Measurements from ENCODE around the gene AACS.

GRCh38 chr12:124557964-124558163 lies 9.5 kb downstream of the NCOR2 start:
- PRO-cap, result no peak

DNA sequence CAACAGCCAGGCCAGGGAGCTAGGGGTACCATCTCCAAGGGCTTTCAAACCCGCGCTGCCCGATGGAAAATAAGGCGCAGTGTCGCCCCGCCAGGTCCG lies 715 bp downstream of the NCOR2 start:
- PRO-cap, result unidirectional peak, plus-strand start at position 73 of the sequence

DNA sequence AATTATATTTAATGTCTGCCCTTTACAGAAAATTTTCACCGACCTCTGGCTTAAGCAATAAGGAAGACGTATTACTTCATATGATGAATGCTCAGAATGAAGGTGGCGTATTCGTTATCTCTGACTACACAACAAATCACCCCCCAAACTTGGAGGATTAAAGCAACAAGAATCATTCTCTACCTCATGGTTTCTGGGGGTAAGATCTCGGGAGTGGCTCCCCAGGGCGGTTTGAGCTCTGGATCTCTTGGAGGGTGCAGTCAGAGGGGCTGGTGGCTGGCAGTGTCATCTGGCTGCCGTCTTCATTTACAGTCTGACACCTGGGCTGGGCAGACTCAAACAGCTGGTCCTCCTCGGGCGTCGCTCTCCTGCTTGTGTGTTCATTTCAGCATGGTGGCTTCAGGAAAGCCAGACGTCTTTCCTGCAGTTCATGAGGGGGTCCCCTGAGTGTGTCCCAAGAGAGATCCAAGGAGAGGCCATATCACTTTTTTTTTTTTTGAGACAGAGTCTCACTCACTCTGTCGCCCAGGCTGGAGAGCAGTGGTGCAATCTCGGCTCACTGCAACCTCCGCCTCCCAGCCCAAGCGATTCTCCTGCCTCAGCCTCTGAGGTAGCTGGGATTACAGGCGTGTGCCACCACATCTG lies 66.5 kb upstream of the NCOR2 start:
- PRO-cap, result no peak

DNA sequence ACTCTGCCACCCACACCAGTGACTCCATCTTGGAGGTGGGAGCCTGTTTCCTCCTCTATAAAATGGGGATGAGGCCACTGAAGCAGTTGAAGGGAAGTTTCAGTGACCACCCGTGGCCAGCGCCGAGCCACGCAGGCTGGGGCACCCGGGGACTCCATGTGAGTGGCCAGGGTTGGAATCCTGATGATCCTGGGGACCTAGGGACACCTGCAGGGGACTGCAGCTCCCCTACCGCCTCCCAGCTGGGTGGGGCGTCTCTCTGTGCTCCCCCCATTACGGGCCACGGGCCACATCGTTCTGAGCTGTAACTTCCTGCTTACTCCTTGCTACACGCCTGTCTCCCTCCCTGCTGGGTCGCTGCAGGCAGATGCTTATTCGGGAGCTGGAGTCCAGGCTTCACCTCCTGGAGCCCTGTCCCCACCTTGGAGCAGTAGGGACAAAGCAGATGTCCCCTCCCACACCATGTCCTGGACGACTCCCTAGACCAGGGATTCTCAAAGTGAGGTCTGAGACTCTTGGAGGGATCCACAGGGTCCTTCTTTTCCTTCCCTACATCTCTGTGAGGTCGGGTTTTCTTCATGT lies 85.8 kb upstream of the NCOR2 start:
- PRO-cap, result no peak

GRCh38 chr12:124699854-124700347 lies 132.5 kb upstream of the NCOR2 start:
- PRO-cap, result no peak

GRCh38 chr12:124716791-124717440 lies 146.7 kb downstream of the SCARB1 start:
- PRO-cap, result no peak

- PRO-cap, result no peak
These were observed 116.4 kb downstream of the SCARB1 start for GRCh38 chr12:124747075-124747778.

- PRO-cap, result no peak
These were observed 59.5 kb downstream of the SCARB1 start for GRCh38 chr12:124803959-124804831.

DNA sequence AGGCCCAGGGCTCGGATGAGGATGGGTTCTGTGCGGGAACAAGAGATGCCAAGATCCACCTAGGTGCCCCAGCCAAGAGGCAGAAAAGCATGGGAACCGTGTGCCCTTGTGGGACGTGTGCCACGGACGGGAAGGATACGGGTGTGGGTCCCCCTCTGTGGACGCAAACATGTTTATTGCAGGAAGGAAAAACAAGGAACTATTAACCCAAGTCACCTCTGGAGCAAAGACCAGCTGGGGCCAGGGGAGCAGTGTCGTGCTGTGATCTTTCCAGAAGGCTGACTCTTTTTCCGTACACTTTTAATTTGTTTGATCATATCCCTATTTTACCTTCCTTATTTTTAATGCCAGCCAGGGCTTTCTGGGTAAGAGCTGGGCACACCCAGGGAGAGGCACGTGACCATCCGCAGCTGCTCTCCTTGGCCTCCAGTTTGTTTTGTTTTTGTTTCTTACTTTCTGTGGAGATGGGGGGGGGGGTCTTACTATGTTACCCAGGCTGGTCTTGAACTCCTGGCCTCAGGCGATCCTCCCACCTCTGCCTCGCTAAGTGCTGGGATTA lies 20.8 kb downstream of the SCARB1 start:
- PRO-cap, result no peak

DNA sequence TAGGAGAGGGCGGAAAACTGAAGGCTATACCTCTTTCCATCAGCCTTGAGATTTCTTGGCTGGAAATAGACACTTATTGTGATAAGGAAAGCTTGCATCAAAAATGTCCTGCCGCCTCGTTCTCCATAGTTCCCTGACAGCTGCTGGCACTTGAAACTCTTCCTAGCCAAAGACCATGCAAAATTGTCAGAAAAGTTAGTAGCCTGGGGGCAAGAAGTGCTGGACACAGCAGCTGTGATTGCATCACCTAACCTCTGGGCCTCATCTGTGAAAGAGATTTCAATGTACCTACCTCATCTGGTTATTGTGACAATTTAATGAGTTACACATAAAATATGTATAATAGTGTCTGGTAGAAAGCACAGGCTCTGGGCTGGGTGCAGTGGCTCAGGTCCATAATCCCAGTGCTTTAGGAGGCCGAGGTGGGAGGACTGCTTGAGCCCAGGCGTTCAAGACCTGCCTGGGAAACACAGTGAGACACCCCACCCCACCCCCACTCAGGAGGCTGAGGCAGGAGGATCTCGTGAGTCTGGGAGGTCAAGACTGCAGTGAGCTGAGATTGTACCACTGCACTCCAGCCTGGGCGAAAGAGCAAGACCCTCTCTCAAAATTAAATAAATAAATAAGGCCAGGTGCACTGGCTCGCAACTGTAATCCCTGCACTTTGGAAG lies 9.8 kb upstream of the UBC start:
- PRO-cap, result no peak

- PRO-cap, result unidirectional peak, plus-strand start at chr12:124940872; unidirectional peak, plus-strand start at chr12:124940907
These were observed 26.3 kb upstream of the UBC start for GRCh38 chr12:124940578-124941408.

GRCh38 chr12:125064866-125065954 lies at the start of gene AACS:
Gene AACS (plus strand): TSS chr12:125065435.
- PRO-cap, result bidirectional peak, plus-strand start at chr12:125065443, minus-strand start at chr12:125065305

GRCh38 chr12:125110585-125111313 lies 45.5 kb downstream of the AACS start:
- PRO-cap, result no peak

DNA sequence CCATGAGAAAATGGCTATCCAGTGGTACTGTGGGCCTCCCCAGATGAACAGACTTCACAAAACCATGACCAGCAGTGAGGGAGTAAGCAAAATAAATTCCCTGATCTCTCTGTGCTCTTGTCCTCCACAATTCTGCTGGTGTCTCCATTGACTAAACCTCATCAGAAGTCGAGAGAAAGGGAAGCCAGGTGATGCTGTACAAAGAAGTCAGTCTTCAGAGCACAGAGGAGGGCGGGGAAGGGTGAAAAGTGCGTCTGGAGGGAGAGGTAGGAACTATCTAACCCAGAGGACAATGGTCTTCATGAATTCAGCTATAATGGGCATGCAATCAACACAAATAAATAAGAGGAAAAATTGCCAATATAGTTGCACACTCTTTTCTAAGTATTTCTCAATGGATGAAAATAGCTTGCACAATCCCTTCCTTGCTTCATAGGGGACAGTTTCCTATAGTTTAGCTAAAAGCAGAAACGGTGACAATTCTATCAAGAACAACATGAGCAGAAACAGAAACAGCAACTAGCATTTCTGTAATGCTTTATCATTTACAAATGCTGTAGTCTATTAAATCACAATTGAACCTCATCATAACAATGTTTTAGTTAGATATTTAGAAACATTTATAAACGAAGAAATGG lies 810.2 kb downstream of the TMEM132B start:
- PRO-cap, result no peak

- PRO-cap, result no peak
These were observed 1539.5 kb downstream of the TMEM132B start for GRCh38 chr12:126725761-126726031.

DNA sequence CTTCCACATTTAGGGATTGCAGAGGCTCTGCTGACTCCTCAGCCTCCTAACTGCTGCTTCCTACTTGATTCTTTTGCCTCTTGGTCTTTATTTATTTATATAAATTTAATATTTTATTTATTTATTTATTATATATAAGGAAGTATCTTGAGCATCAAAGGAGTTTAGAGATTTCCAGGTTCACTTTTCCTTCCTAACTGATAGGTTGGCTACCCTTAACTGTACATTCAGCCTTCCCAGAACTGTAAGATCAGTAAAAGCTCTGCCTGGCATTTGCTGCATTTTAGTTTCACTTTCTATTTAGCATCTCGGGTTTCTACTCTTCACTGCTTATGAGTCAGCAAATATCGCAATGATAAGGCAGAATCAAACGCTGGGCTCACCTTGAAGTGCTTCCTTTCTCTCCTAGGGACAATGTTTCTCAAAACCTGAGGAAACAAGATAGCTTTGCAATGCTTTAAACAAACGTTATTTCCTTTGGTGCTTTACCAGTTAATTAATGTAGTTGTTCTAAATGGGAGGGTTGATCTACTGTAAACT lies 1183.7 kb upstream of the TMEM132C start:
- PRO-cap, result no peak

GRCh38 chr12:127237094-127237652 lies 1029.8 kb upstream of the TMEM132C start:
- PRO-cap, result no peak

DNA sequence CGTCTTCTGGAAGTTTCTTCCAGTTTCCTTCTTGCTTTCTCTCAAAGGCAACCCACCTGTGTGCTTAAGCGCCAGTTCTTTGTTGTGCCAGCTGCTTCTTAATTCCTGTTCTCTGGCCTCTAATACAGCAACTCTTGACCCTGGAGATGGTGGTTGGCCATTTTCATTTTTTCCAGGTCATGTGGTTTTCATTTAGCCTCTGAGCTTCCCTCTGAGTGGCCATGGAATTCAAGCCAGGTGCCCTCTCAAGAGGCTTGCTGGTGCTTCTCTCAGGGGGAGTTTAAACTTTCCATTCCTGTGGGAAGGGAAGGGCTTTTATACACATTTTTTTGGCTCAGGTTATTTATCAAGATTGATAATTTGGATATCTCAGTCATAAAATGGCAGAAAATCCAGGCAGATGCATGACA lies 950.0 kb upstream of the TMEM132C start:
- PRO-cap, result no peak

- PRO-cap, result no peak
These were observed 626.9 kb upstream of the TMEM132C start for GRCh38 chr12:127640120-127640517.

DNA sequence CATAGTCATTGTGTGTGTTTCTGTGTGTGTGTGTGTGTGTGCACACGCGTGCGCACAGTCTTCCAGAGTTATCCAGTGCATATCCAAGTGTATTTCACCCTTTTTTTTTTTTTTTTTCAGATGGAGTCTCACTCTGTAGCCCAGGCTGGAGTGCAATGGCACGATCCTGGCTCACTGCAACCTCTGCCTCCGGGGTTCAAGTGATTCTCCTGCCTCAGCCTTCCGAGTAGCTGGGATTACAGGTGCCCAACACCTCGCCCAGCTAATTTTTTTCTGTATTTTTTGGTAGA lies 558.9 kb upstream of the TMEM132C start:
- PRO-cap, result no peak

Measured in SUDHL5 (cell line).